ENCODE measurements around a stretch of chr13.

DNA sequence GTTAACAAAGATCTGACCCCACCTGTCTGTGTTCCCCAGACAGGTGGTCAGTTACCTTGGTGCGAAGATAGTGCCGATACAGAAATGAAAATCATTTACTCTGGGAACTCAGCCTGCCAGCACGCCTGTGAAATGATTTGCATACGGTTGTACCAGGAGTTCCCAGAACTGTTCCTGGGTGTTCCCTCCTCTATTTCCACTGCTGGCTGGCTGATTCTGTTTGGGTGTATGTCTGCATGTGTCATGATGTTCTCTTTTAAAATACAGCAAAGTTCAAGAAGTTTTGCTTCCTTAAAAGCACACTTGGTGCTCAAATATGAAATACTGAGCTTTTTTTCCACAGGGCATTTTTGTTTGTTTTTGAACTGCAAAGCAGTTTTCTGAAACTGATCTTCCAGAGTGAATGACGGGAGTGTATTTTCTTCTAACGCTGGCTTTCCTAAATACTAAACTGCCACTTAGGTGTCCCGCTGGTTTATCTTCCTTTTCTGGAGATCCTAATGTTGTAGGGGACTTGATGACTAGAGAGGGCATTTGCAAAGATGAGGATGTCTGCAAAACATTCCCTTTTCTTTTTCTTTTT is 527.3 kb downstream of the FGF9 start:
- PRO-cap, result no peak

DNA sequence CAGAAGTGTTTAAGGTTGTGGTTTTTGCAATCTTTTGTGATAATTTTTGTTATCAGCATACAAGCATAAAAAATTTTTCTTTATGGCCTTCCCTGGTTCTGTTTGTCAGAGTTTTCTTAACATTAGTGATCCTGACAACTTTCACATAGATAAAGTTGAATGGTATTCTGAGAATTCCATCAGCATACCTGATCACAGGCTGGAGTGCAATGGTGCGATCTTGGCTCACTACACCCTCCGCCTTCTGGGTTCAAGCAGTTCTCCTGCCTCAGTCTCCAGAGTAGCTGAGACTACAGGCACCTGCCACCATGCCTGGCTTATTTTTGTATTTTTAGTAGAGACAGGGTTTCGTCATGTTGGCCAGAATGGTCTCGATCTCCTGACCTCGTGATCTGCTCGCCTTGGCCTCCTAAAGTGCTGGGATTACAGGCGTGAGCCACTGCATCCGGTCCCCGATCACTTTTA is 4.3 kb downstream of the SGCG start:
- PRO-cap, result no peak

DNA sequence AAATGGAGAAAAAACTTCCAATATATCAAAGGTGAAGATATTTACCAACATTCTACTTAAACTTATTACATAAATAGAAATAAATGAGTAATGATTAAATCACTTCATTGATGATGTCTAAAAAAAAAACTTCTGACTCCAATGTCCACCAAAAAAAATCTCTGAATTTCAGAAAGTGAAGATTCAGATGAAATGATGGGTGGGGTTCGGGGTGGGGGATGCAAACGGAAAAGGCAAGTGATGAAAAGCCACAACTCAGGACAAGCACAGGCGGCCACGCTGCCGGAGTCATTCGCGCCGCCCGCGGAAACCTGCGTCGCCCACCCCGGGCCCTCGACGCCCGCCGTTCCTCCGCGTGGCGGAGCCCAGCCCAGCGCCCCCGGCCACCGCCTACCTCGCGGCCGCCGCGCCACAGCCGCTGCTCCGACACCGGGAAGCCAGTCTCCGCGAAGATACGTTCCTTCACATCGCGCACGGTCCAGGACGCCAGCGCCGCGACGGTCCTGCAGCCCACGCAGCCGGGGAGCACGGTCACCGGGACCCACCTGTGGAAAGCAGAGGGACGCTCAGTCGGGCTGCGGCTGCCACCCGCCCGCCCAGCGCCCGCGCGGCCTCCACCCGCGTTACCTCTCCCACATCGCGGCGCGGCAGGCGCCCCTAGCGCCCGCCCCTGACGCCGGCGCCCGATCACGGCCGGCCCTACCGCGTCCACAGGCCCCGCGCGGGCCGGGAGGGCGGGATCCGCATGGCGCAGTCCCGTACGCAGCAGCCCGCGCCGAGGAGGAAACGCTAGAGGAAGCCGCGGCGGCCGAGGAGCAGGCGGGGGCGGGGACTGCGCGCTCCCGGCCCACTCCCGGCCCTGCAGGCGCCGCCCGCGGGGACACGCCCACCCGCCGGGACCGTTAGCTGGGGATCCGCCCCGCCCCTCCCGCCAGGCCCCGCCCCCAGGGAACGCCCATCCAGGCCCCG is 58.5 kb downstream of the SACS start:
- PRO-cap, result bidirectional peak, plus-strand start outside the sequence, minus-strand start at position 772 of the sequence

DNA sequence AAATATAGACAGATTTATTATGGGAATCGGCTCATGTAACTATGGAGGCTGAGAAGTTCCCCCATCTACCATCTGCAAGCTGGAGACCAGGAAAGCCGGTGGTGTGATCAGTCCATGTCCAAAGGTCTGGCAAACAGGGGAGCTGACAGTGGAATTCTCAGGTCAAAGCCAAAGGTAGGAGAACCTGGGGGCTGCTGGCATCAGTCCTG is 20.4 kb upstream of the SACS start:
- PRO-cap, result no peak

DNA sequence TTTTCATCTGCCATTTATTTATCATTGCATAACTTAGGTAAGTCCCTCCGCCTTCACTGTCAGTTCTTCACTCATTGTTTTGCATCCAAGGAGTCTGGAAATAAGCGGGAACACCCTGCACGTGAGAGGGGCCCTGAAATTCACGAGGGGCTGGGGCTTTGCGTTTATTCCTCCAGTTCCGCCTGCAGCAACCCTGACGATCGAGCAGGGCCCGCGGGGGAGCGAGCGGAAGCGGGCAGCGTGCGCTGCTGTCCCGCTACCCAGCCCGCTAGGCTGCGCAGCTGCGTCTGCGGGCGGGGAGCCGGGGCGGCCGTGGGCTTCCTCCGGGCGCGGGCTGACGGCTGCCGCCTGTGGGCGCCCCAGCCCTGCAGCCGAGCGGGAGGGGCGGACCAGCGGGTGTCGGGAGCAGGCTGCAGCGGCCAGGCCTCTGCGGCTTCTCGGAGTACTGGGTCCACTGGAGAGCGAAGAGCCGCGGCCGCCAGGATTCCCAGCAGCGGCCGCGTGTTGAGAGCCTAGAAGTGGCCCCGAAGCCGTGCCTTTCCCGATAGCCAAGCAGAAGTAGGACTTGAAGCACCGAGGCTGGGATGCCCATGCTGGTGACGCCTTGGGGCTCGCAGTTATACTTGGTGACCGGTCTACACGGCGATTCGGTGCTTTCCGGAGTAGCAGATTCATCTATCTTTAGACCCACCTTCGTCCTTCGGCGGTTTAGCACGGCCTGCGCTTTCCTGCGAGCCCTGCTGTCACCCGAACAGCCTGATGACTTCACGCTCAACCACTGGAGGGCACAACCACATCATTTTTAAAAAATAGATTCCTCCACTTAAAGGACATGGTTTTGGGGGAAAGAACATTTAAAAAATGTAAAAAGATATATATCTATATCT is 32.9 kb upstream of the SACS start:
- PRO-cap, result unidirectional peak, plus-strand start at position 387 of the sequence

DNA sequence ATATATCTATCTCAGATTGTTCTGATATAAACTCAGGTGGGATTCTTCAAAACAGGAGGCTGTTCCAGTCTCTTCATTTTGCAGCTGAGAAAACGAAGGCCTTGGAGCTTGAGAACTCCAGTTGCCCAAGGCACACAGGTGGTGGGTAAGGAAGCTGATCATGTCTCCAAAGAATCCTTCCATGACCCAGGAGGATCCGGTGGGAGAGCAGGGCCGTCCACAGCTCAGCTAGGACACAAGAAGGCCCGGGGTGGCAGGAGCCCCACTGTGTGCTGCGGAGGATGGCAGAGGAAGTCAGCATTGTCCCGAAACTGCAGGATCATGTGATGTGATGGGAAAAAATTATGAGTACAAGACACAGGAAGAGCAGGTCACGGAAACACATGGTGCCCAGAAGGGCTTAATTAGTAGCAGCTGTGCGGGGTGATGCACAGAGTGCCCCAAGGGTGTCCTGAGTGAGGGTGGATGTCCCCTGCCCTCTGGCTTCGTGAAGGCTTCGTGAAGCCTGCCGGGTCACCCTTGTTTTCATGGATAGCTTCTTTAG is 33.6 kb upstream of the SACS start:
- PRO-cap, result no peak

- PRO-cap, result no peak
Measured at GRCh38 chr13:23608681-23609199, 38.5 kb downstream of the TNFRSF19 start.

- PRO-cap, result no peak
Measured at GRCh38 chr13:23714927-23715371, 144.7 kb downstream of the TNFRSF19 start.

GRCh38 chr13:23979180-23980046 is 90.2 kb upstream of the MIPEP start:
- PRO-cap, result bidirectional peak, plus-strand start at chr13:23979781, minus-strand start at chr13:23979692

DNA sequence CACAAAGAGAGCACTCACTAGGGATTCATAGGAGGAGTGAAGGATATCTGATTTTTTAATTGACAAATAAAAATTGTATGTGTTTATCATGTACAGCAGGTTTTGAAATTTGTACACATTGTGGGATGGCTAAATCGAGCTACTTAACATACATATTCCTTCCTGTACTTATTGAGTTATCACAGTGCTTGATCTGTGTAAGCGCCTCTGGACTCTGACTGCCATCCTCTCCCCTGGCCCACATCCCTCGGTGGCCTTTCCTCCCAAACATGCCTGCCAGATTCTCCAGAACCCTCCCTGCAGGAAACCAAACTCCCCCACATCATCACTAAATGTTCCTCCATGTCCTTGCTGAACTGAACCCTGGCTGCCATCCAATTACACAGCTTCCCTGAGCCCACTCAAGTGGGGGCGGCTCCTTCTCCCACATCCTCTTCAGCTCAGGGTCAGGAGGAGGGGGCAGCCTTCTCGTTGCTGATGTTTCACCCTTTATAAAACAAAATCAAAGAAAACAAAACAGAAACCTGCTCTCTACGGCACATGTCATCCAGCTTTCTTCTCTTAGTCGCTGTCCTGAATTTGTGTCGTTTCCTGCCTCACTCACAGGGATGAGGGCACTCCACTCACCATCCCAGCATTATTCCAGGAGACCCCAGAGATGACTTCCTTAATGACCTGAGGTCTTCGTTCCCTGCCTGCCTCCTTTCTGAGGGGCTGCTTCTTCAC is 97.1 kb upstream of the SPATA13 start:
- PRO-cap, result no peak

- PRO-cap, result no peak
Measured at GRCh38 chr13:24203673-24204432, 43.3 kb downstream of the SPATA13 start.

DNA sequence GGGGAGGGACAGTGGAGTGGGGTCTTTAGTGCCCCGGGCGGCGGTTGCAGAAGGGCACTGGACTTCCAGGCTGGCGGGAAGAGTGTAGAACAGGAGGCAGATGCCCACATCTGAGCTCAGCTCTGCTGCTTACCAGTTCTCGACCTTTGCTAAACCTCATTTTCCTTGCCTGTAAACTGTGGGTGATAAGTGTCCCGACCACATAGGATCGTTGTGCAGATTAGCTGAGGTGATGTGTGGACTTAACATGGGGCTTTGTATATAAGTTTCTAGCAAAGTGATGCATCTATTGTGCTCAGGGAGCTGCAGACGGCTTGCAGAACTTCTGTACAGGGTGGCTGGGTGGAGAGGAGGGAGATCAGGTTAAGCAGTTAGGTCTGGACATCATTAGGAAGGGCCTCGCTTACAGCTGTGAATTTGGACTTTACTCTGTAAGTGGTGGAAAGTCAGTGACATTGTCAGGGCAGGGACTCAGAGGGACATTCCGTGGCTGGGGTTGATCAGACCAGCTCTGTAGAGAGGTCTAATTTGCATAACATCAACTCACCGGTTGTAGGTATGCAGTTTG is 70.0 kb downstream of the SPATA13 start:
- PRO-cap, result no peak

DNA sequence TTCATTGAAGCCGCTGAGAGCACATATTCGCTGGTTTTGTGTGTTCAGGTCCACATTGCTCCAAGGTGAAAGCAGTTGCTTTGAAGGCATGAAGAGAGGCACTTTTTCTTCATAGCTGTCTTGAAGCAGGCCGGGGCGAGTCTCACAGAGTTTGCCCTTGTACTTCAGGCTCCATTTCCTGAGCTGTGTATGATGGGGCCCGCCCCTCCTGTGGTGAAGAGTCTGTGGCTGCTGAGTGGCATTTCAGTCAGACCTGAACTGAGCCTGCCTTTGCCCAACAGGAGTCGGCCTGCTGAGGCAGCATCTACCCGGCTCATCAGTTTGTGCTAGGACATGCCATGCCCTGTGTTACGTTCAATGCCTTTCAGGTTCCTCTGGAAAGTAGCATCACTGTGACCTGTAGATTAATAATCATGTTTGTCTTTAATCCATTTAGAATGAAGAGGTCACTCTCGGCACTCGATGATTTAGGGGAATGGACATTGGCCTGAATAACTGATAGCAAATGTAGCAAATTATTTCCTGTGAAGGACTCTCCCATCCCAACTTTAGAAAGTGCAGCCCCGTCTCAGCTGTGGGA is 44.3 kb upstream of the C1QTNF9 start:
- PRO-cap, result no peak

- PRO-cap, result no peak
Measured at GRCh38 chr13:24510654-24511873, 1.5 kb downstream of the PARP4 start.

DNA sequence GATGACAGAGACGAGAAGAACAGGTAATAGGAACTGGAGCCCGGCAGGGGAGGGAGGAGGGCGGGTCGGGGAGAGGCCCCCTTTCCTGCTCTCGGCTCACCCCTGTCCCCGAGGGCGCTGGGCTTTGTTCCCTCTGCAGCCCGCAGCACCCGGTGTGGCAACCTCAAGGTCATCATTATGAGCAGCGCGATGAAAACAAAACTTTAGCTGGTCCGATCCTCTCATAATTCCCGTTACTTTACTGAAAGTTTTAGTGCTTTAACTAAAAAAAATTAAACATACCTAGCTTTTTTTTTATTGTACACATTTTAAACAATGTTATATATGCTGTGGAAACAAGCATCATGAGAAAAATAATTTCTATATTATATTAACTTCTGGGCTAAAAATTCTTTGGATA is 29.6 kb upstream of the PARP4 start:
- PRO-cap, result no peak

- PRO-cap, result no peak
Measured at GRCh38 chr13:25233543-25233906, 53.8 kb downstream of the MTMR6 start.

DNA sequence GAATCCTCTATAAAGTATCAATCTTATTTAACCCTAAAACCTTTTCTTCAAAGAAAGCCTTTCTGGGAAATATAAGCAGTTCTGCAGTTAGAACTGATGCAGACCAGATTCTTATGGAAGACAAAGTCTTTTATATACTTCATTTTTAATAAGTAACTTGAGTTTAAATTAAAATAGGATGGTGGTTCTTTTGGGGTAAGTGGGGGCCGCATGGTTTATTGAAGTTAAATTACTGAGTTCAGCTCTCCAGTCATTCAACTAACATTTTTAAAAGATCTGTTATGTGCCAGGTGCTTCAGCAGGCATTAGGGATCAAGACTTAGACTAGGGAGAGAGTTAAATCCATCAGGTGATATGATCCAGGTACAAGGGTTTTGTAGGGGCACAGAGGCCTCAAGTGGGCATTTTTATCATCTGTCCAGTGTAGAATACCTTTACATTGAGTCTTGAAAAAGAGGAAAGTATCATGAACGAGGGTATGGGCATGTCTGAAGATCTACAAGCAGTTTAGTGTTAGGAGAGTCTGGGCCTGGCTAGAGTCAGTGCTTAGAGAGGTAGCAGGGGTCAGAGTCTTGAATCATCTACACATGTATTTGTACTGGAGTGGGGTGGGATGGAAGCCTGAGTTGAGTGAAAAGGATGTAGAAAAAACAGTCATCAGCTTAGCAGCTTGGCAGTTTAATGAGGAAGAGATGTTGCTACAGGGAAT is 22.3 kb downstream of the NUP58 start:
- PRO-cap, result no peak

DNA sequence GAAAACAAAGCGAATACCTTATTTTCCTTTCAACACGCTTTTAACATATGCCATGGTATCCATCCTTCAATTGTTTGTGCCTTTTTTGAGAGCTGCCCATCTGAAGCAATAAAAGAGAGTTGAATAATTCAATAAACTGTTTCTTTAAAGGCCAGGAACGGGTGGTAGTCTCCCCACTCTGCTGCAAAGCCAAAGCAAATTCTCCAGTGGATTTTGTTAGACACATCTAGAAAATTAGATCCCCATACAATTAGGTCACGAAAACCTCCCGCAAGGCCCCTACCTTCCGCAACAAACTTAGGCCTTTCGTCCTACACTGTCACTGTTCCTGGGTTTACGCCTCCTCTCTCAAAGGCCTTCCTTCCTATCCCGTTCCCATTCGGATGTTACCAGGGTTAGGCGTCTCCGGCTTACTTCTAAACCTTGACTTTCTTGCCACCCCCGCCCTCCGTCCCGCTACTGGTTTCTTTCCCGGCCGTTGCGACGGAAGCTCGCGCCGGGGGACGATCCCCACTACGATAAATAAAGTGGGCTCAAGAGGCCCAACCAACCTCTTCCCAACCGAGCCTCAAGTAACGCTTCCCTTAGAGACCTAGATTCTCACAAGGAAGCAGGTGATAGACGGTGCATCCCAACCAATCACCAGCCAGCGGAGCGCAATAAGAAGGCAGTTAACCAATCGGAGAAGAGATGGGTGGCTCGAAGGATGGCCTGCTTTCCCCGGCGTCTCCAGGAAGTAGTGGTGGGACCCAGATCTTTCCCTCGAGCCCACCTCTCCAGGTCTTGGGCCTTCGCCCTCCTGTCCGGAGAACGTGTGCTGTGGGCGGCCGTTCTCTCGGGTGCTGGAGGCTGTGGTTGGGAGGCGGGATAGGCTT is 646 bp downstream of the RNF6 start:
- PRO-cap, result bidirectional peak, plus-strand start at position 688 of the sequence, minus-strand start at position 574 of the sequence

DNA sequence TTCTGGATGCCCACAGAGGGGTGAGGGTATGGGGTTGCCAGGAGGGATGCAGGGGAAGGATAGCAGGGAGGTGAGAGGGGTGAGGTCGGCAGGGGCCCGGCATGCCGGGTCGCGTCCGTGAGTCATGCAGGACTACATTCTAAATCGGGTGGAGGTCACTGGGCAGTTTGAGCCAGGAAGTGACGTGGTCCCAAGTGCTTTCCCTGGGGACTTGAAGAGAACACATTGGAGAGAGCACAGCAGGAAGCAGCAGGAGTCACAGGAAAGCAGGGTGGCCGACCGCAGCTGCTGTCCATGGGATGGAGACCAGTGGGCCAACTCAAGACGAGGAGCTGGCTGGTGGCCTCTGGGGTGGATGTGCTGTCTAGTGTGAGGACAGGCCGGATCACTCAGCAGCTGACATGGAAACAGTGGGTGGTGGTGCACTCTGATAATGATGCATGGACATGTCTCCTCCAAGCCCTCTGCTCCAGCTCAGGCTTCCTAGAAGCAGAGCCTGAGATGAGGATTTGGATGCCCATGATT is 91.9 kb upstream of the WASF3 start:
- PRO-cap, result unidirectional peak, plus-strand start at position 252 of the sequence

GRCh38 chr13:26930232-26930738 is 169.7 kb upstream of the GPR12 start:
- PRO-cap, result no peak

Measured in anterior vena cava (tissue), 1 donor.